Myometrial cell (primary cell): ENCODE measurements around a stretch of chr17.

GRCh38 chr17:82893828-82894154 is 54.0 kb upstream of the ZNF750 start:
- RAMPAGE, long total RNA = no peak

DNA sequence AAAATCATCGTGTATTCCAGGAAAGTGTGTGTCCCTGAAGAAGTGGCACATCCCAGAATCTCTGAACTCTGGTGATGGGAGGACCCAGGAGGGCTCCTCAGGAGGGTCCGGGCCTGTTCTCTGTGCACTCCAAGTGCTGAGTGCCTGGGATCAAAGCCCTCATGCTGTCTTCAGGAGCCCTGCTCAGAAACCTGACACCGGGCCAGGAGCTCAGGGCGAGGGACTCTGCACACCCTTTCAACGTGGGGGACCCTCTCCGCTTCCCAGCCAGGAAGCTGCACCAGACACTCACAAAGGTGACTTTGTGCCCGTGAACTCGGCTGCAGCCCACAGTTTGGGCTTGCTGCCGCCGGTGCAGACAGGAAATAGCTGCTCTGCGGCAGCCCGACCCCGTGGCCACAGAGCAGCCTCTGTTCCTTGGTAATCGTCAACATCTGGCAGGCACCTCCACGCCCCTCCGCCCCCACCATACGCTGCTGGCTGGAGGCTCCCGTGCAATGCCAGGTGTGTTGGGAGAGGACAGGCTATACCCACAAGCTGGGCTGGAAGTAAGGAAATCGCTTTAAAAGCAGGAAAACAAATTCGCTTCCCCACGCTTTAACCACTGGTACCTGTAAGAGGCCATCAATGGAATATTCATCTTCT is 65.6 kb downstream of the B3GNTL1 start:
- RAMPAGE, long total RNA = no peak

DNA sequence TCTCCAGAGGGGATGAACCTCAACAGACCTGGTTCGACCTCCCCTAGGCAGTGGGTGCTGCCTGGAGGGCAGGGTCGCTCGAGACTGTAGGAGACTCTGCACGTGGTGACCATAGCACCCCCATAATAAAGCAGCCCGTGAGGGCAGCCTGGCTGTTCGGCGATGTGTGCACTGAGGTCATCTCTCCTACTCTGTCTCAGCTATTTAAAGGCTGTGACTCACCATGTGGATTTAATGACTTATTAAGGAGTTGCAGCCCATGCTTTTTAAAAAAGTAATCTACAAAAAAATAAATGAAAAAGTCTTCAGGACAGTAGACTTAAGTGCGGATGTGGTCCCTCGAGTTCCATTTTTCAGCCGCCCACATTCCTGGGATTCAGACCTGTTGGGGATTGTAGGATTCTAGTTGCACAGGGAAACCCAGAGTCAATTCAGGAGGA is 4.5 kb upstream of the B3GNTL1 start:
- RAMPAGE, long total RNA = no peak

GRCh38 chr17:83086492-83087432 is 7.4 kb downstream of the METRNL start:
- RAMPAGE, long total RNA = no peak

DNA sequence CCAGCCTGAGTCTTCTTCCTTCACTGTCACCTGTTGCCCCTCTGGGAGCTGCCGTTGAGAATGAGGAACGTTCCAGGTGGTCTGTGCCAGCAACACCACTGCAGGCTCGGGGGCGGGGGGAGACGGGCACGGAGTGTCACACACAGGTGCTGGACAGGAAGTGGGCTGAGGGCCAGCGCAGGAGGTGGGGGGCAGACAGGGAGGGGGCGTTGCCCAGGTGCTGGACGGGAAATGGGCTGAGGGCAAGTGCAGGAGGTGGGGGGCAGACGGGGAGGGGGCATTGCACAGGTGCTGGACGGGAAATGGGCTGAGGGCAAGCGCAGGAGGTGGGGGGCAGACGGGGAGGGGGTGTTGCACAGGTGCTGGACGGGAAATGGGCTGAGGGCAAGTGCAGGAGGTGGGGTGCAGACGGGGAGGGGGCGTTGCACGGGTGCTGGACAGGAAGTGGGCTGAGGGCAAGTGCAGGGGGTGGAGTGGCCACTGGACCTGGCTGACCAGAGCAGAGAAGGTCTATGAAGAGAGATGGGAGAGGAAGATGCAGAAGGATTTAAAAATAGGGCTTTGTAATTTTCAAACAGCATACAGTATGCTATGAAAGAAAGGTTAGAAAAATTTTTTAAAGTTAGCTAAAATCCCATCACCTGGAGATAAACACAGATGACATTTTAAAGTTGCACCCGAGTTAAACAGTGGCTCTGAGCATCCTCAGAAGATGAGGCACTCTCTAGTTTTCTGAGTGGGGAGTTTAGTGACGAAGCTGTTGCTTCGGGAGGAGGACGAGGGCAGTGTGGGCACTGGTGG is 28.5 kb downstream of the METRNL start:
- RAMPAGE, long total RNA = no peak

DNA sequence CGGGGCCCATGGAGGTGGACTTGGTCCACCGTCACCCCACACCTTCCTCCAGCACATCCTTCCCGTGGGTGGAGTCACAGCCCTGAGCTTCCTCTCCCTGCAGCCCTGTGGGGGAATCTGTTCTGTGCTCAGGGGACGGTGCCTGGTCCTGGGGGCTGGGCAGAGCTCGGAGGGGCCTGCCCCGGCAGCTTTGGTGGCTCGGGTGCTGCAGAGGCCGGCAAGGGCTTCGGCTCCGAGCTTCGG is 36.4 kb downstream of the METRNL start:
- RAMPAGE, long total RNA = no peak